BJ (cell line): ENCODE measurements around a stretch of chr5.

DNA sequence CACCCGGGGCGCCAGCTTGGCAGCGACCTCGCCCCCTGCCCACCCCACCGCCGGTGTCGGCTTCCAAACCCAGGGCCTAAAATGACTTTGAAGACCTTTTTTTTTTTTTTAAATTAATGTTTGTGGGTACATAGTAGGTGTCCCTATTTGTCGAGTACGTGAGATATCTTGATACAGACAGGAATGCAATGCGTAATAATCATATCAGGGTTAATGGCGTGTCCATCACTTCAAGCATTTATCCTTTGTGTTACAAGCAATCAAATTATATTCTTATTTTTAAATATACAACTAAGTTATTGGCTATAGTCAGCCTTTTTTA is 689 bp upstream of the ZFP62 start:
- CAGE, long polyA plus RNA = no peak
- RRBS = 4% methylated on average over 6 of the region's 11 CpGs

GRCh38 chr5:180910952-180911732 is 12.2 kb downstream of the BTNL8 start:
- CAGE, long polyA plus RNA = no peak
- RRBS = no CpG with 5 or more reads among the region's 18 CpGs

- CAGE, long polyA plus RNA = no peak
- RRBS = no CpG with 5 or more reads among the region's 6 CpGs
Observed at GRCh38 chr5:181043133-181043626, 3.1 kb downstream of the BTNL9 start.

GRCh38 chr5:181044720-181045926 is 5.1 kb downstream of the BTNL9 start:
- CAGE, long polyA plus RNA = no peak
- RRBS = no CpG with 5 or more reads among the region's 23 CpGs

DNA sequence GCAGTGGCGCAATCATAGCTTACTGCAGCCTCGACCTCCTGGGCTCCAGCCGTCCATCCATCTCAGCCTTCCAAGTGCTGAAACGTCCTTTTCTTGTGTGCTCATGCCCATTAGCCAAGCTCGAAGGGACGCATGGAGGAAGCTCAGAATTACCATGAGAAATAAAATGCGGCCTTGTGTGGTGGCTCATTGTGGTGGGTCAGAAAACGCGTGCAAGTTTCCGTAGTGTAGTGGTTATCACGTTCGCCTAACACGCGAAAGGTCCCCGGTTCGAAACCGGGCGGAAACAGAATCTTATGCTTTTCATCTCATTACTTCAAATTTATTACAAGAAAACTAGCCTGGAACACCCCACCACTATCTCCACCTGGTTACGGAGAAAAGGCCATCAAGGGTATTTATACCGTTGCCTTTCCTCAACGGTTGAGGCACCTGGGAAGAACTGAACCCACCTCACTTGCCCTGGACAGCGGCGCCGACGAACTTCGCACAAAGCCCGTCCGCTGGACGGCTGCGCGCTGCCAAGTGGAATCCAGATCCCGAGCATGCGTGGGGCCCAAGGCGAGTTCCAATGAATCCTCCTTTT is 16.6 kb downstream of the OR2V2 start:
- CAGE, long polyA plus RNA = no peak
- RRBS = no CpG with 5 or more reads among the region's 34 CpGs

DNA sequence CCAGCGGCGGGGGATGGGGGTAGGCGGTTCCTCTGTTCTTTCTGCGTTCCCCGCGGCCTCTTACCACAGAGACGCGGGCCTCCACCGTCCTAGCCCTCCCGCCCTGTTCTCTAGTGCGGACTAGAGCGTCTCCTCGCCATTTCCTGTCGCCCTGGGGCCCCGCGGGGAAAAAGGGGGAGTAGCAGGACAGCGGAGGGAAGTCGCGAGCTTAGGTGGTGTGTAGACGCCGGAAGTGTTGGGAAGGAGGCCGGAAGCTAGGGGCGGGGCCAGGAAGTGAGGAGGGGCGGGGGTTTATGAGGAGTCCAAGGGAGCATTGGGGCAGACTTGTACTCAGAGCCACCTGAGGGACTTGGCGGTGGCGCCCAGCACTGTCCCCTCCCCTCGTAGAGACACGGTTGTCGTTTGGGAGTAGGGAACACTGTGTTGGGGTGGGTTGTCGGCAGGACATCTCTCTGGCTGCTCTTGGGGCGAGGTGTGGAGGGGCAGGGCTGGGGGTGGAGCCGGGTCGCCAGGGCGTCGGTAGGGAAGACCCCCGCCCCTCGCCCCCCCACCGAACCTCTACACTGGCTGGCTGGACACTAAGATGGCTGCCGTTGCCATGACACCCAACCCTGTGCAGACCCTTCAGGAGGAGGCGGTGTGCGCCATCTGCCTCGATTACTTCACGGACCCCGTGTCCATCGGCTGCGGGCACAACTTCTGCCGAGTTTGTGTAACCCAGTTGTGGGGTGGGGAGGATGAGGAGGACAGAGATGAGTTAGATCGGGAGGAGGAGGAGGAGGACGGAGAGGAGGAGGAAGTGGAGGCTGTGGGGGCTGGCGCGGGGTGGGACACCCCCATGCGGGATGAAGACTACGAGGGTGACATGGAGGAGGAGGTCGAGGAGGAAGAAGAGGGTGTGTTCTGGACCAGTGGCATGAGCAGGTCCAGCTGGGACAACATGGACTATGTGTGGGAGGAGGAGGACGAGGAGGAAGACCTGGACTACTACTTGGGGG is 635 bp downstream of the TRIM41 start:
- CAGE, long polyA plus RNA = no peak
- RRBS = no CpG with 5 or more reads among the region's 55 CpGs

DNA sequence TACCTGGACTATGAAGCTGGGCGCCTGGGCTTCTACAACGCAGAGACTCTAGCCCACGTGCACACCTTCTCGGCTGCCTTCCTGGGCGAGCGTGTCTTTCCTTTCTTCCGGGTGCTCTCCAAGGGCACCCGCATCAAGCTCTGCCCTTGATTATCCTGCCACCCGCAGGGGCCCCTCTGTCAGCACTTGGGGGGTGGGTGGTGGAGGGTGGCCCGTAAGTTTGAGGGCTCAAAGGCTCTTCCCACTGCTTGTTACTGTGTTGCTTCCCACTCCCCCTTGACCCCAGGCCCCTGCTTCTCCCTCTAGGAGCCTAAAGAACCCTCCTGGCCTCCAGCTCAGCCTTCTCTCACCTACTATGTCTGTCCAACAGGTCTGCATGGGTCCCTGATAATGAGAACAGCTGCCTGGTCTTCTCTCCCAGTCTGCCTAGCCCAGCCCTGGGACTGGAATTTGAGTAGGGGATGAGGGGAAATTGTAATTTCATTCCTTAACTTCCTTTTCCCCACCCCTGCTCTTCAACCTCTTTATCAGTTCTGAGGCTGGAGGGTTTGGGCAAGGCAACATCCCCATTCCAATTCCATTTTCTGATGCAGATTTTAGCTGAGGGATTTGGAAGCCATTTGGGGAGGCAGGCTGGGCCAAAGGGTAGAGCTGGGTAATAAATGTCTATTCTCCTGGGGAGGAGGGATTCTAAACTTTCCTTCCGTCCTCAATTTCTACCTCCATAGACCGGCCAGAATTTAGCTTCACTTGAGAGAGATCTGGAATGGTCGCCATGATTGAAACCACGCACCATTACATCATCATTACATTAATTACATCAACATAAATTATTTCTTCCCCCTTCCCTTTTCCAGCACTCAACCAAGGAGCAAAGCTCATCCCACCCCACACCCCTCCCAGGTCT is 8.8 kb downstream of the RACK1 start:
- CAGE, long polyA plus RNA = no peak
- RRBS = no CpG with 5 or more reads among the region's 14 CpGs

GRCh38 chr5:181235533-181236485 is 7.9 kb downstream of the RACK1 start:
- CAGE, long polyA plus RNA = no peak
- RRBS = no CpG with 5 or more reads among the region's 6 CpGs

DNA sequence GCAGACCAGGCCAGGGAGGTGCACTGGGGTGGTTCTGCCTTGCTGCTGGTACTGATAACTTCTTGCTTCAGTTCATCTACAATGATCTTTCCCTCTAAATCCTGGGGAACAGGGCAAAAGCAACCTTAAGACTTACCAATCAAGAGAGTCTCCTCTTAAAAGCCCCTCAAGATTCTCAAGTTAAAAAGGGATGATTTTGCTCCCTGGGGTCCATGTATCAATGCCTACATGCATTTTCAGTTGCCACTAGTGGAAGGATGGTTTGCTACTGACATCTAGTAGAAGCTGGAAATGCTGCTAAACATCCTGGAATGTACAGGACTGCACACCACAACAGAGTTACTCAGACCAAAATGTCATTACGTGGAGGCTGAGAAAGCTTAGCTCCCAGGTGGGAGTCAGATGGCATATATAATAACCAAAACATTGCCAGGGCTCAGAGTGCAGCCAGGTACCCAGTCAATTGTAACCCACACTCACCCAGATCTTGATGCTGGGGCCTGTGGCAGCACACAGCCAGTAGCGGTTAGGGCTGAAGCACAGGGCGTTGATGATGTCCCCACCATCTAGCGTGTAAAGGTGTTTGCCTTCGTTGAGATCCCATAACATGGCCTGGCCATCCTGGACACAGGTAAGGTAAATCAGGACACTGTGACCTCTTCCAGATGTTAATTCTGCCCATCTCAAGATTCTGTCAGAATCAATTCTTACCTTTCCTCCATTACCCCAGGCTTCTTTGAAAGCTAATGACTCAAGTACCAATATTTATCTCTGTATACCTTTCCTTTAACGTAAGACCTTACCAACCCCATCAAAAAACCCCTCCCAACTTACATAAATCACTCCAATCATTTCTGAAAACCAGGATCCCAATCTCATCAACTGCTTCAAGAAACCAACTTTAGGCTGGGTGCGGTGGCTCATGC is 5.8 kb downstream of the RACK1 start:
- CAGE, long polyA plus RNA = start-site peak on the minus strand centred at position 94 of the sequence, 6 bp wide, 280 and 312 reads in 2 replicates; start-site peak on the minus strand centred at position 585 of the sequence, 79 bp wide, 1,019 and 1,198 reads in 2 replicates
- RRBS = no CpG with 5 or more reads among the region's 7 CpGs